ENCODE measurements around a stretch of chr17.

GRCh38 chr17:39099521-39100285, 51.7 kb downstream of the PLXDC1 start:
- PRO-cap, 7 experiments = peak in 5 of 7 experiments; most common plus-strand start chr17:39100278 (in 3); most common minus-strand start chr17:39099952 (in 2)
- RAMPAGE, long total RNA, 2 experiments = no peak in any of the 2 experiments

DNA sequence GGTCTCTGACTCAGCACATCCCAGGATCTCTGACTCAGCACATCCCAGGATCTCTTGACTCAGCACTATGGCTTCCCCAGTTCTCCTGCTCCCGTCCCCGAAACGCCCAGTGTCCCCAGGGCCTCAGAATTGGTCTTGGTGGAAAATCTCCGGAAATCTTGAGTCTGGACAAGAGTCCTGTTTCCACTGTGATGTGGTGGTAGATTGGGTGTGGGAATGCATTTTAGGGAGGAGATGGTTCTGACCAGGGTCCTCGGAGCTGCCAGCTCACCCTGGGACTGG, 19.2 kb downstream of the PLXDC1 start:
- PRO-cap, 7 experiments = no peak in any of the 7 experiments
- RAMPAGE, long total RNA, 2 experiments = no peak in any of the 2 experiments

- PRO-cap, 7 experiments = no peak in any of the 7 experiments
- RAMPAGE, long total RNA, 2 experiments = no peak in any of the 2 experiments
Observed at GRCh38 chr17:39137638-39137899, 13.9 kb downstream of the PLXDC1 start.

GRCh38 chr17:39144313-39144658, 7.2 kb downstream of the PLXDC1 start:
- PRO-cap, 7 experiments = peak in 3 of 7 experiments; most common minus-strand start chr17:39144473 (in 3)
- RAMPAGE, long total RNA, 2 experiments = no peak in any of the 2 experiments

GRCh38 chr17:39150659-39151064, 775 bp downstream of the PLXDC1 start:
- PRO-cap, 7 experiments = peak in 6 of 7 experiments; most common plus-strand start chr17:39150955 (in 6); most common minus-strand start chr17:39150822 (in 1)
- RAMPAGE, long total RNA, 2 experiments = no peak in any of the 2 experiments

GRCh38 chr17:39199623-39200124, 409 bp upstream of the RPL19 start:
- PRO-cap, 7 experiments = peak in 7 of 7 experiments; most common minus-strand start chr17:39200009 (in 7)
- RAMPAGE, long total RNA, 2 experiments = no peak in any of the 2 experiments

- PRO-cap, 7 experiments = no peak in any of the 7 experiments
- RAMPAGE, long total RNA, 2 experiments = no peak in any of the 2 experiments
Observed at GRCh38 chr17:39206511-39206821, 6.4 kb downstream of the RPL19 start.

- PRO-cap, 7 experiments = no peak in any of the 7 experiments
- RAMPAGE, long total RNA, 2 experiments = no peak in any of the 2 experiments
Observed at GRCh38 chr17:39282545-39283059, 56.9 kb upstream of the STAC2 start.

GRCh38 chr17:39462258-39462881, 1.1 kb downstream of the CDK12 start:
- PRO-cap, 7 experiments = peak in 2 of 7 experiments; most common plus-strand start chr17:39462861 (in 1); most common minus-strand start chr17:39462640 (in 1)
- RAMPAGE, long total RNA, 2 experiments = no peak in any of the 2 experiments

- PRO-cap, 7 experiments = no peak in any of the 7 experiments
- RAMPAGE, long total RNA, 2 experiments = no peak in any of the 2 experiments
Observed at GRCh38 chr17:39470862-39471910, 9.9 kb downstream of the CDK12 start.

- PRO-cap, 7 experiments = no peak in any of the 7 experiments
- RAMPAGE, long total RNA, 2 experiments = no peak in any of the 2 experiments
Observed at GRCh38 chr17:39533027-39534246, 72.2 kb downstream of the CDK12 start.

DNA sequence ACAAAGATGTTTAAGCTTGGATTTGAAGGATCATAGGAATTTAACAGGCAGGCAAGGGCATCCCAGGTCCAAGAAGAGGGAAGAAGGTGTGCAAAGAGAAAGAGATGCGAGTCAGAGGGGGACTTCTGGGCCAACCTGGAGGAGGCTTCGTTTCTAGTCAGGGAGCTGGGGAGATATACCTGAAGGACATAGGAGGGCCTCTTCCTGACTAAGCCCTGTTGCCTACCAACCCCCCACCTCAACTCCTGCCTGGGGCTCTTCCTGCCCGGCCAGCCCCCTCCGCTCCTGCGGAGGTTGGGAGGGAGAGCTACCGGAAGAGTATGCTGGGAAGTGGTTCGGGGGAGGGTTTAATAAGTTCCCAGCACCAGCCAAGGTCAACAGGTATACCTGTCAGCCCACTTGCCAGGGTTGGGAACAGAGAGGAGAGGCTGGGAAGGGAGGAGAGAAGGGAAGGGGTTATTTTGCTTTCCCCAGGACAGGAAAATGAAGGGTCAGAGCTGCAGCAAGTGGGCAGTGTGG, 4.6 kb downstream of the PPP1R1B start:
- PRO-cap, 7 experiments = no peak in any of the 7 experiments
- RAMPAGE, long total RNA, 2 experiments = start-site peak on the plus strand in 1 of 2 experiments, centred at position 332 of the sequence, 8 reads per replicate

- PRO-cap, 7 experiments = no peak in any of the 7 experiments
- RAMPAGE, long total RNA, 2 experiments = no peak in any of the 2 experiments
Observed at GRCh38 chr17:39652071-39652745, 12.9 kb upstream of the TCAP start.

DNA sequence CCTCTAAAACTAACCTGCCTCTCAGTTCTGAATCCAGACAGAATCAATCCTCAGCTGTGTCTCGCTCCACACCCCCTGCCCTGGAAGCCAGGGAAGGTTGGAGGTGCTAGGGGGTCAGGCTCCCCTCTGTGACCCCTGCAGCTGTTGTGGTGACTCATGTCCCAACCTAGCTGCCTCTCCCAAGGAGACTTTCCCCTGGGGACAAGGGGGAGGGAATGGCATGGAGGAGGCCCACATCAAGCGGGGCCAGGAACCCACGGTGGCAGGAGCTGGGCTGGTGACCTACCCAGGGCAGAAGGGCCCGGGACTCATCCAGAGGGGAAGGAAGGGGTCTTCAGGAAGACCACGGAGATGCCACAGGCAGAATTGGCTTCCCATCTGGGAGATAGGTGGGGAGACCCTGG, 1.3 kb upstream of the PNMT start:
- PRO-cap, 7 experiments = peak in 1 of 7 experiments; most common plus-strand start position 204 of the sequence (in 1)
- RAMPAGE, long total RNA, 2 experiments = no peak in any of the 2 experiments

DNA sequence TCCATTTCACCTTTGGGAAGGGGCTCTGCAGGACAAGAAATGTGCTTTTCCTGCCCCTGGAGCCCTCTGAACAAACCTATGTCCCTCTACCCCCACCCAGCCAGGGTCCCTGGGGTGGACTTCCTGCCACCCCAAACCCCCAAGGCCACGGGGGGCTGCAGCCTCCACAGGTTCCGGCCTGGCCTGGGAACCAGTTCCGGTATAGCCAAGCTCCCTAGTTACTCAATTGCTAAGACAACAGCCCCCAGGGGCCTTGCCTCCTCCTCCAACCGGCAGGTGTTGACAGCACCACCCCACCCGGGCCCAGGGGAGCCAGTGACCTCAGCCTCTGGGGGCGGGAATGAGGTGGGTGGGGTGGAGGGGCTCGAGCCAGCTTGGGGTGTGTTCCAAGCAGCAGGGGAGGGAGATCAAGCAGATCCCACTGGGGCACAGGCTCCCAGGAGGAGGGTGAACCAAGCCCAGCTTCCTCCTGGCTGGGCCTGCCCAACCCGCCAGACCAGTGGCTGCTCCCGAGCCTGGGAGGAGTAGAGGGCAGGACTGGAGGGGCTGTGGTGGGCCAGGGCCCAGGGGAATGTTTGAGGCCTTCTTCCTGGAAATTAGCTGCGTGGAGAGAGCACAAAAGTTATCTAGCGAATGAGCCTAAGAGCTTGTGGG, 6.6 kb downstream of the PNMT start:
- PRO-cap, 7 experiments = no peak in any of the 7 experiments
- RAMPAGE, long total RNA, 2 experiments = no peak in any of the 2 experiments

DNA sequence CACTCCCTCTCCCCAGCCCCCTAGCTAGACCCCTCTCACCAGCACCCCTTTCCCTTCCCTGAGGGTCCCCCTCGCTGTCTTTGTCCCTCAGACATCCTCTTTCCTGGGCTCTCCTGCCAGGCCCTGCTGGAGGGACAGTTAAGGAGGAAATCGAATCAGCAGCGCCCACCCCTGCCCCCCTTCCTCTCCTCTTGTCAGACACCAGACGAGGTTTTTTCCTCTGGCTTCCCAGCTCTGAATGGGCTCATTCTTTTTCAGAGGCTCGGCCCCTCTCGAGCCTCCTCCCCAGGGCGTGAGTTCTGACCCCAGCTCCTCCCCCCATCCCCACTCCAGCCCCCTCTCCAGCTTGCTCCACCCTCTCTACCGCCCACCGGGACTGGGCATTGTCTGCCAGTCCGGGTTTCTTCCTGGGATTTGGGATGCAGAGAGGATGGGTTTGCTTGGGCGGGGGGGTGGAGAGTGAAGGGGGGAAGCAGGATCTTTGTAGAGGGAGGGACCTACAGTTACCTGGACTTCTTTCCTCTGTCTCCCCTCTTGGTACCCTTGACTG, 3.8 kb upstream of the ERBB2 start:
- PRO-cap, 7 experiments = no peak in any of the 7 experiments
- RAMPAGE, long total RNA, 2 experiments = no peak in any of the 2 experiments

GRCh38 chr17:39735742-39736793, 1.7 kb upstream of the GRB7 start:
- PRO-cap, 7 experiments = no peak in any of the 7 experiments
- RAMPAGE, long total RNA, 2 experiments = no peak in any of the 2 experiments

DNA sequence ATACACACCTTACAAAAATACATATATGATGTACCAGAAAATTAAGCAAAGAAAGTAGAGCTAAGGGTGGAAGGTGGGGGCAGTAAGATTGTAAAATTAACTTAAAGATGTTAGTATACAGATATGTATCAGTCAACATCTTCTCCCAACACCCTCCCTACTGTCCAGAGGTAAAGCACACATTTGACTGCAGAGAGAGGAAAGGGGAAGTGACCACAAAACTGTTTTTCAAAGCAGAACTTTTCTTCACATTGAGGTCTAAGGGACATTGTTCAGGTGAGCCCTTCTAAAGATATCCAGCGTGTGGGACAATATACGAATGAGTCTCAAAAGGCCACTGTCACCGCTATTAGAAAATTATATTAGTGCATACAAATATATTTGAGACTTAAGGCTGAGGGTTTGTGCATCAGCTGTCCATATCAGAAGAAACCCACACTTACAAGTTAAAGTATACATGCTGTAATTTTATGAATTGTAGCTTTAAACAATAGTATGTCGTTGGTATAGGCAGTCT, 845 bp upstream of the IKZF3 start:
- PRO-cap, 7 experiments = no peak in any of the 7 experiments
- RAMPAGE, long total RNA, 2 experiments = no peak in any of the 2 experiments

DNA sequence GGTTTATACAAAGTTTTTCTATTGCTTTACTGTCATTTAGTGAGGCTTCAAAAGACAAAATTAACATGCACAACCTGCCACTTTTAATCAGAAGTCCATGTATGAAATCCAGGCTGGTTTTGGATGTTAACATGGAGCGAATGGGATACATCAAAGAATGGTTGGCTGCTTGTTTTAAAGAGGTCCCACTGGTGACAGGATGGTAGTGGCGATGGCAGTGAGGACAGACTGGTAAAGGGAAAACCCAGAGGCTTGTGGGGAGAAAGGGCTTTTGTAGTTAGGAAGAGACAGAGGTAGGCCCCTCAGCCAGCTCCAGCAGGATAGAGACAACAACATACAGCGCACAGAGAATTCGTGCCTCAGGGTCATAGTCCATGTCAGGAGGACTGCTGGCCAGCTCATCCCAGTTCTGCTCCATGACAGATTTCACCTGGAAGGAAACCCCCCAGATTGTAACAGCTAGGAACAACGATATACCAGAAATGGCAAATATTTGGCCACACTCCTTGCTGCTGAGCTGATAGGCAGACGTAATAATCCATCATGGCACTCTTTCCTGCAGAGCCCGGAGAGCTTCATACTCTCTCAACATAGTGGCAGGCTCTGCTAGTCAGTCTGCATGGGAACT, 13.8 kb downstream of the GSDMB start:
- PRO-cap, 7 experiments = no peak in any of the 7 experiments
- RAMPAGE, long total RNA, 2 experiments = no peak in any of the 2 experiments

DNA sequence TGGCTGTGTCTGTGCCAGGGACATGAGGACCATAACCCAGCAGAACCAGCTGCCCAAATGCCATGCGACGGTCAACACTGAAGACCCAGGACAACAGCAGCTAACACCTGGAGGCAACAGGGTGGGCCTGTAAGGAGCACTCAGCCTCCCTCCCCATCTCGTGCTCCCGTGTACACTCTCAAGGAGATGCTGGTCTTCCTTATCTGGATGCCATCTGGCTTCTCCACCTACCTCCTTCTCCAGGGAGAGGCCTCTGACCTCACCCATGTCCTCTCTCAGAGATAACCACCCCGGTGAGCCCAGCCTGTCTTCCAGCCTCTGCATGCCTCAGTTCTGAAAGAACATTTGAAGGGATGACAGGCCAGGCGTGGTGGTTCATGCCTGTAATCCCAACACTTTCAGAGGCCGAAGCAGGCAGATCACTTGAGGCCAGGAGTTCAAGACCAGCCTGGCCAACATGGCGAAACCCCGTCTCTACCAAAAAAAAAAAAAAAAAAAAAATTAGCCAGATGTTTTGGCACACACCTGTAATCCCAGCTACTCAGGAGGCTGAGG, 878 bp upstream of the GSDMB start:
- PRO-cap, 7 experiments = no peak in any of the 7 experiments
- RAMPAGE, long total RNA, 2 experiments = no peak in any of the 2 experiments